Measurements from ENCODE around the genes RUSC2, ARHGEF39 and TLN1.

GRCh38 chr9:34994876-34996157 lies 5.8 kb downstream of the DNAJB5 start:
- PRO-cap = unidirectional peak, minus-strand start at chr9:34995797

DNA sequence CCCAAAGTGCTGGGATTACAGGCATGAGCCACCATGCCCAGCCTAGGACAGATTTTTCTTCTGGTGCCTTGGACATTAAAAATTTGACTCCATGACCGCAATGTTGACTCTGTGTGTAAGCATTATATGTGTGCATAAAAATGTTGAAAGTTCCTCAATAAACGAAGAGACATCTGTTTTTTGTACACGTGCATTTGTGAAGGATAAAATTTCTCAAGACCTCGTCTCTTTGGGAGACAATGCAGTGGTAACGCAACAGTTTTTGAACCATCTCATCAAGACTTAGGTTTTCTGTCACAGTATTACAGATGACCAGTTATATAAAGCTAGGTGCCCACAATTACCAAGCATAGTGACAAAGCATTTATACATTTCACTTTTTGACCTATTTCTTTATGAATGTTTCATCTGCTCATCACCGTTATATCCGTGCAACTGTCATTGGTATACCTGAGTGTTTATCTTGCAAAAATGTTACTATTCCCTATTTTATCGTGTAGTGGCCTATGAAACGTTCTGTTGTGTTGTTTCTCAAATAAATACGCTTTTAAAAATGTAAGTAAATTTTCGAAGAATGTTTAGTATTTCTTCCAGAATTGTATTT lies 13.2 kb downstream of the C9orf131 start:
- PRO-cap = unidirectional peak, minus-strand start at position 102 of the sequence

- PRO-cap = no peak
Measured at GRCh38 chr9:35071160-35071611, 1.2 kb downstream of the VCP start.

GRCh38 chr9:35113733-35114774 lies 1.6 kb downstream of the ATOSB start:
- PRO-cap = bidirectional peak, plus-strand start at chr9:35114397, minus-strand start at chr9:35114176; bidirectional peak, plus-strand start at chr9:35114674, minus-strand start at chr9:35114629

DNA sequence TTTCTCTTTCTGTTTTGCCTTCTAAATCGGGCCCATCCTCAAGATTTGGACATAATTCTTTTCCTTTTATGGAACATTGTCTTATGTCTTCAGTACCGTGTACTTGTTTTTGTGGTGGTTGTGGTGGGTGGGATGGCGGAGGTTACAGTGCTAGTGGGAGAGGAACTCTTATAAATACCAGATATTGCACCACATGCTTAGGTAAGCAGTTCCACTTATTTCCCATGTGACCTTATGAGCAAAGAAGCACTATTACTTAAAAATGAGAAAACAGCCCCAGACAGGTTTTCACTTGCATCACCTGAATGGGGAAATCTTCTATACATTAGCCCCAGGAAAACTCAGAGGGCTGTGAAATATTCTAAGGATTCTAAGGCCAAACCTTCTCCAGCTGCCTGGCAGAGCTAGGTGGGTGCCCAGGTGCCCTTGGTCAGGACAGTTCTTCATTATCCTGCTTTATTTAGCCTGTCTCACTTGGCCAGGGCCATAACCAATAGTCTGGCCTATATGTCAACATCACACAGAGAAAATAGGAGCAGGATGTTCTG lies 96.6 kb downstream of the UNC13B start:
- PRO-cap = no peak

DNA sequence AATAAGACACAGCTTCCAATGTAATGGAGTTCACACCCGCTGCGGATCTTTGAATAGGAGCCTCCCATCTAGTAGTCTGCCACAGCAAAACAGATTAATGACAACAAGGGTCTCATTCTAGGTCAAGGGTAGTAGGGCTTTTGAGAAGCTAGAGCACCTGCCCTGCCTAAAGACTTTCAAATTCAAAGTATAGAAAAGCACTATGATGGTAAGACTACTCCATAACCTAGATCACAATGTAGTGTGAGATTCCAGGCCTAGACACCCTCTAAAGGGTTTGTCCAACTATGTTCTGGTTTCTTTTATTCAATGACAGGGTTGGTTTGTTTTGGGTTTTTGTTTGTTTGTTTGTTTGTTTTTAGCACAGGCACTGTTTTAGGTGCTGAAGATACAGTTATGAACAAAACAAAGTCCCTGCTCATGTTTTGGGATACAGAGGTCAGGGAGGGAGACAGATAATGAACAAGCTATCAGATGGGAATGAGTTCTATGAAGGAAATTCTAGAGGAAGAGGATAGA lies 145.3 kb upstream of the RUSC2 start:
- PRO-cap = no peak

GRCh38 chr9:35489326-35490427 lies at the start of gene RUSC2:
TSS of gene RUSC2 (plus strand) at chr9:35490111.
- PRO-cap = bidirectional peak, plus-strand start at chr9:35489511, minus-strand start at chr9:35489472; bidirectional peak, plus-strand start at chr9:35489813, minus-strand start at chr9:35489924; bidirectional peak, plus-strand start at chr9:35490126, minus-strand start at chr9:35490034

DNA sequence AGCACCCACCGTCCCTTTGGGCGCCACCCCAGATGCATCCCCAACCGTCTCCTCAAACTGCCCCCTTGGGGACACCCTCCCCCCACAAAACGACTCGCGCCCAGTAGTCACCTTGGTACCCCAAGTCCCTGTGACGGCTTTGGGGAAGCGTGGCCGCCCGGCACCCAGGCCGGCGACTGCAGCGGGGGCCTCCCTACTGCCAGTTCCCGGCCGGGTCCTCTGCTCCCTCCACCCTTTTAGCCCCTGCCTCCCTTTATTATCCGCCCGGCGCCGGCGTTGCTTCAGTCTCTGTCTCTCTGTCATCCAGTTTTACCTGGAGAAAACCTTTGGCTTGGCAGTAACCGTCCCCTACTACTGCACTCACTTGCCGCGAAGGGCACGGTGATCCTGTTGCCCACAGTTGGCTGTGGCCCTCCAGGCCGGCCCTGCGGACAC lies 534 bp downstream of the RUSC2 start:
- PRO-cap = no peak

- PRO-cap = no peak
Measured at GRCh38 chr9:35491128-35491322, 1.1 kb downstream of the RUSC2 start.

GRCh38 chr9:35603485-35603916 lies 1.6 kb upstream of the TESK1 start:
- PRO-cap = no peak

- PRO-cap = no peak
Measured at GRCh38 chr9:35606639-35607730, 1.9 kb downstream of the TESK1 start.

GRCh38 chr9:35607731-35608680 lies 2.9 kb downstream of the TESK1 start:
- PRO-cap = no peak

DNA sequence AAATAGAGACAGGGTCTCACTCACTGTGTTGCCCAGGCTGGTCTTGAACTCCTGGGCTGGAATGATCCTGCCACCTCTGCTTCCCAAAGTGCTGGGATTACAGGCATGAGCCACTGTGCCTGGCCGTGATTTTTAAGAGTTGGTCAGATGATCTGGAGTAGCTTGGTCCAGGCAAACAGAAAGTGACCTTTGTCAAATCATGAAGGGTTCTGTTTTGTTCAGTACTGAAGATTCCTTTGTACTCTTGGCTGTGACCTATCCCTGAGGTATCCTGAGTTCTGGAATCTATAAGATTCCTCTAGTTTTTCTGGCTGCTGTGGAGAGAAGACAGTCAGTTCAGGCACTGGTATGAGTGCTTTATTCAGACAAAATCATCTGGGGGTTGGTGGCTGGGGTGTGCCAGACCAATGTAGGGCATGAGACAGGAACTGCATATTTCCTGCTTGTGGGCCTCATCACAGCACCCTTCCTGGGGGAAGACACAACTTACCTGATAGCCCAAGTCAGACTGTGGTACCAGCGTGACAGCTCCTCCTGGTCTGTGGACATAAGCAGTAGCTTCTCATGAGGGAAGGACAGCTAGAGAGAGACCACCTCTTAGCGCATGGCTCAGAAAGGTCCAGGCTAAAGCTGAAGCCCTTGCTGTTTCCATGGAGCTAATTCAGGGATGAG lies 3.2 kb downstream of the ARHGEF39 start:
- PRO-cap = no peak

DNA sequence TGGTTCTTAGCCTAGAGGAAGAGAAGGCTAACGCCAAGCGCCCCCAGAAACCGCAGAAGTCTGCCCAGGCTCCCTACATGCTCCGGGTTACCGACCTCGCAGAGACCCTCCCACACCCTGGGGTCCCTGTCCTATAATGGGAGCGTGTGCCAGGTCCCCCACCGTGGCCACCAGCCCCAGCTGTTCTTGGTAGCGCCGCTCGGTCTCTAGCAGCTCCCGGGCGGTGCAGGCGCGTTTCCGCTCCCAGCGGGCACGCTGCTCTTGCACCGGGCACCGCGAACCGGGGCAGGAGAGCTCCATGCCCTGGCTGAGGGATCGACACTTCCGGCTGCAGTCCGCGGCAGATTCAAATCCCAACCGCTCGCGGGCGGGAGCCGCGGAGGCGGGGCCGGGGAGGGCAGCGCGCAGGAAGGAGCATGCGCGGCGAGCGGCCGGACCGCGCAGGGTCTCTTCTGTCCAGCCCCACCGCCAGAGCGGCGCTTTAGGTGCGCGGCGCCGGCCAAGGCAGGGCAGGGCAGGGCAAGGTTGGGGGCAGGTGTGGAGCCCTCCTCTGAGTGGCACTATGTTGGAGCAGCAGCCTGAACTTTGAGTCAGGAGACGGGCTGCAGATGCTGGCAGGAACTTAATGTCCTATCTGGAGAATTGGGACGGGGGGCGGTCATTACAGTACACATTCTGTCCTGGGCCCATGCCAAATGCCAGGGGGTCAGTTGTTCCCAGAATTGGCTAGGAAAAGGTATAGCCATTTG lies at the start of gene ARHGEF39:
ARHGEF39 (minus strand) TSS at position 326 of the 749 bp plus-strand sequence.
- PRO-cap = bidirectional peak, plus-strand start at position 471 of the sequence, minus-strand start at position 335 of the sequence

DNA sequence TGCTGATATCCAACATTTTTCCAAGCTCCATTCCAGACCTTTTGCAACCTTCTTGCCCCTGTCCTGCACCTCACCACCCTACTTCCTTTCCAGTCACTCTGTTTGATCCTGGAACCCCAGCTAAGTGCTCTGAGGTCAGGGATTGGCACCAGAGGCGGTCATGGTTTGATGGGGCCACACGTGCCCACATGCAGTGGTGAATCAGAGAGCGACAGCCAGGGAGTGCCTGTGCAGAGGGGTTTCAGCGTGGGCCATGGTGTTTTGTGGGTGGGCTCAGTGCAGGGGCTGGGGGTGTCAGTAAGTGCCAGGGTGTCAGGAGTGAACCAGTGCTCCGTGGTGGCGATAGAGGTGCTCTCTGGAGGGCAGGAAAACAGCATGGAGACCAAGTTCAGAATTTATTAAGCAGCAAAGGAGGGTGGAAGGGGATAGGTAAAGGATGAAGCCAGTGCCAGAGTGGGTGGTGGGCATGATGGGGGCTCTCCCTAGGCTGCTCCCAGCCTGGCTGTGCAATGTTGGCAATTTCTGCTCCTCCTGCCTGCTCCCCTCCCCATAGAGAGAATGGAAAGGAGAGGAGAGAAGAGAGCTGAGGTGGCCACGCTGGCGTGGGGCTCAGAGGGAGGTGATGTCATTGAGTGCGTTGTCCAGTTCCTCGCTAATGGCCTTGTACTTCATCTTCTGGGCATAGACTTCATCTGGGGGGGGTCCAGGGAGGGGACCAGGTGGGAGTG lies 7.0 kb downstream of the TPM2 start:
- PRO-cap = no peak

DNA sequence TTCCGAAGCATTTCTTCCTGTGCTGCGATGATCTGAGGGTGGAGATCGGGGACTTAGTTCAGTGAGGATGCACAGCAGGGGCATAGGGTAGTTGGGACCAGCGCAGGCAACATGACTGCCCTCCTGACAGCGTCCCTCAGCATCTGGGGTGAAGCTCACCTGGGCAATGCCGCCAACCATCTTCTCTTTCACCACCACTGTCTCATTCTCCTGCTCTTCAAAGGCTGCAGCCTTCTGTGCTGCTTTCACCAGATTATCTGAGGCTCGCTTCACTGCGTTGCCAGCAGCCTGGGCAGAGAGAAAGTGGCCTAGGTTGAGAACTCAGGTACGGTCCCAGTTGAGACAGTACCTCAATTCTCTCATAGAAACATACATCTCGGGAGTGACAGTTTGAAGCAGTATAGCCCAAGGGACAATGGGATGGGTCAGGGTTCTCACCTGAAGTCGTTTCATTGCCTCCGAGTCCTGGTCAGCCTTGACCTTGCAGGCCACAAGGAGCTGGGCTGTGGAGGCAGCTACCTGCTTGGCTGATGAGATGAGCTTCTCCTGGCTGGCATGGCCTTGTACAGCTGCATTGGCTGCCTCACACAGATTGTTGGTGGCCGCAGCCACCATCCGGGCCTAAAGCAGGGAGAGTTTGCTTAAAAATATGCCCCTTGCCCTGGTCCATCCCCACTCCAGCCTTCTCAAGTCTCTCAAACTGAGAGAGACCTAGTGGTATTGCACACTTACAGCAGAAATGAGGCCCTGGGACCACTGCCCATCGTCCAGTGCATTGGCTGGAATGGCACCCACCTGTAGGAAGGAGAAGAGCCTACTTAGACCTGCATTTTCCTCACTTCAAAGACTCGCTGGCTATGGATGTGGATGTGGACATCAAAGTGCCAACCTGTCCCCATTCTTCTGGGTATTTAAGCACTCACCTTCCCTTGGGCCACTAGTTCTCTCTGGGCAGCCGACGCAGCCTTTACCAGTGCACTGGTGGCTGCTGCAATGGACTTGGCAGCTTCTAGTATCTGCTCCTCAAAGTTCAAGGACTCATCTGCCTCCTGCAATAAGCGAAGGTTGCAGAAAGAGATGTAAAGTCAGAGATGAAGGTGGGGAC lies 8.5 kb upstream of the TPM2 start:
- PRO-cap = no peak

DNA sequence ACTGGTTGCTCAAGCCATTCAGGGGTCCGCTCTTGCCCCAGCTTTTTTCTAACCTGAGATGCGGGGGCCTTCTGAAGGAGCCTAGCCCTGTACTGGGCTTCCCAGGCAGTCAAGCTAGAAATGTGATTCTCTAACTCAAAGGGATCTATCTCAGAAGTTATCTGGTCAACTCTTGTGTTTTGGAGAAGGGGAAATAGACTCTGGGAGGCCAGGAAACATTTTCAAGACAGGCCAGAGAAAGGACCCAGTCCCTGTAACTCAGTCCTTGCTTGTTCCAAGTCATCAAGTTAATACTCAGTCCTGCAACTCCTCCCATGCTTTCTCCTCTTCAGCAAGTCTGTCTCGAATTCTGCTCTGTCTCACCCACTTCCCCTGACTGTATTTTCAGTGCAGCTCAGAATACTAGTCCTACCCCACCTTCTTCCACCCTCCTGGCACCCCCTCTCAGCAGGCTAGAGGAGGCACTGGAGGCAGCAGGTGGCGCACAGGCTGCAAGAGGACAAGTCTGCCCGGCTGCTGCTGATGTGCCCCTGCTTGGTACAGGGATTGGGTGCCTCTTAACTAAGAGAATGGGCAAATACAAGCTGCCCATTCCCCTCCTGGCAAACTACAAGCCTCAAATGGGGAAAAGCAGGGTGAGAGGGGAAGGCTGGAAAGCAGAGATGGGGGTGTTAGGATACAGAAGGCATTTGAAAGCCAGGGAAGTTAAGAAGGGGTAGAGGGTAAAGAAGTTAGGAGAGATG lies 5.2 kb downstream of the TLN1 start:
- PRO-cap = no peak

DNA sequence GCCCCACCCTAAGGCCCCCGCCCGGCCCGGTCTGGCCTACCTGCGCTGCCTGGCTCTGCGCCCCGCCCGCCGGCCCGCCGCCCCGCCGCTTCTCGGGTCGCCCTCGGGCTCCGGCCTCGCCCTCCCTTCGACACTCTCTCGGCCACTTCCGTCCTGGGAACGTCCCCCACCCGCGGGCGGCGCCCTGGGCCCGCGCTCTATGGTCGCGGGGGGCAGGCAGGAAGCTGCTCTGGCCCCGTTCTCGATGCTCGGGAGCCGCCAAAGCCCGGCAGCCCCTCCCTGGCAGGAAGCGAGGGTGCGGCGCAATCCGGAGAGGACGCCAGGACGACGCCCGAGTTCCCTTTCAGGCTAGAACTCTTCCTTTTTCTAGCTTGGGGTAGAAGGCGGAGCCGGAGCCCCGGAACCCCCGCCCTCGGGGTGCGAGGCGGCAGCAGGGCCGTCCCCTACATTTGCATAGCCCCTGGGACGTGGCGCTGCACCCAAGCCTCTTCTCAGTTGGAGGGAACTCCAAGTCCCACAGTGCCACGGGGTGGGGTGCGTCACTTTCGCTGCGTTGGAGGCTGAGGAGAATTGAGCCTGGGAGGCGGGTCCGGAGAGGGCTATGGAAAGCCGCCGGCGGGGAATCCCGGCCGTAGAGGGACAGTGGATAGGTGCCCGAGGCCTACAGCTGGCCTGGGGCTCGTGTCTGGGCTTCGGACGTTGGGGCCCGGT lies at the start of gene TLN1:
TLN1 (minus strand) TSS at position 161 of the 711 bp plus-strand sequence.
- PRO-cap = bidirectional peak, plus-strand start at position 288 of the sequence, minus-strand start at position 94 of the sequence; bidirectional peak, plus-strand start at position 632 of the sequence, minus-strand start at position 497 of the sequence

GRCh38 chr9:35736111-35736889 lies 3.8 kb downstream of the CREB3 start:
- PRO-cap = bidirectional peak, plus-strand start at chr9:35736573, minus-strand start at chr9:35736467

- PRO-cap = no peak
Measured at GRCh38 chr9:35741829-35742796, 6.9 kb downstream of the GBA2 start.